Peripheral blood mononuclear cell (primary cell): Measurements from ENCODE around the genes CKLF, NAE1 and TPPP3.

GRCh38 chr16:66433478-66434325 is 6.6 kb downstream of the BEAN1 start:
- PRO-cap, 8 experiments: no peak in any of the 8 experiments

GRCh38 chr16:66552226-66553169 is at the start of gene CKLF:
Gene CKLF (plus strand): TSS chr16:66552576.
- PRO-cap, 8 experiments: peak in 8 of 8 experiments; most common plus-strand start chr16:66552581 (in 3); most common minus-strand start chr16:66552519 (in 4)

GRCh38 chr16:66613902-66615065 is 9.8 kb downstream of the CMTM3 start:
- PRO-cap, 8 experiments: peak in 2 of 8 experiments; most common plus-strand start chr16:66614538 (in 2)

DNA sequence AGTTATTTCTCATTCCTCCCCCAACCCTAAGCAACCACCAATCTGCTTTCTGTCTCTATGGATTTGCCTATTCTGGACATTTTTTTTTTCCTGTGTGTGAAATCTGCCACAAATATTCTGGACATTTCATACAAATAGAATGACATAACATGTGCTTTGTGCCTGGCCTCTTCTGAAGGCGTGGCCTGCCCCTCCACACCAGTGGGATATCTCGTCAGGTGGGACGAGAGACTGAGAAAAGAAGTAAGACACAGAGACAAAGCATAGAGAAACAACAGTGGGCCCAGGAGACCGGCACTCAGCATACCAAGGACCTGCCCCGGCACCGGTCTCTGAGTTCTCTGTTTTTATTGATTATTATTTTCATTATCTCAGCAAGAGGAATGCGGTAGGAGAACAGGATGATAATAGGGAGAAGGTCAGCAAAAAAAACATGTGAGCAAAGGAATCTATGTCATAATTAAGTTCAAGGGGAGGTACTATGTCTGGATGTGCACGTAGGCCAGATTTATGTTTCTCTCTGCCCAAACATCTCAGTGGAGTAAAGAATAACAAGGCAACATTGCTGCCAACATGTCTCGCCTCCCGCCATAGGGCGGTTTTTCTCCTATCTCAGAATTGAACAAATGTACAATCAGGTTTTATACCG is 23.2 kb downstream of the CMTM3 start:
- PRO-cap, 8 experiments: no peak in any of the 8 experiments

DNA sequence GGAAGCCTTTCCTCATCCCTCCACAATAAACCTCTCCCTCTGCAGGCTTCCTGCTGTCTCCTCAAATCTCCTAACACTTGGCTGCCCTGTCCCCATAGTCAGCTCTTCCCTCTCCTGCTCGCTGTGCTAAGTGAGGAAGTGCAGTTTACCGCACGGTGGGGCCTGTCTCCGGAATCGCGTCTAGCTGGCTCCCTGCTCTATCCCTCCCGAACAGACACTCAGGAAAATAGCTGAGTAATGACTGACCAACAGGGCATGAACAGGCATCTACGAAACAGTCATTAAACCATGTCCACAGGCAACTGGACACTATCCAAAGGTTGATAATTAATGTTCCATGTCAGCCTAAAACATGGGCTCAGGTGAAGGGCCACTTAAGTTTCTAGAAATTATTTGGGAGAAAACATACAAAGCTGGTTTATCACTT is 35.8 kb downstream of the CMTM4 start:
- PRO-cap, 8 experiments: no peak in any of the 8 experiments

GRCh38 chr16:66690005-66690727 is 6.4 kb downstream of the CMTM4 start:
- PRO-cap, 8 experiments: no peak in any of the 8 experiments

DNA sequence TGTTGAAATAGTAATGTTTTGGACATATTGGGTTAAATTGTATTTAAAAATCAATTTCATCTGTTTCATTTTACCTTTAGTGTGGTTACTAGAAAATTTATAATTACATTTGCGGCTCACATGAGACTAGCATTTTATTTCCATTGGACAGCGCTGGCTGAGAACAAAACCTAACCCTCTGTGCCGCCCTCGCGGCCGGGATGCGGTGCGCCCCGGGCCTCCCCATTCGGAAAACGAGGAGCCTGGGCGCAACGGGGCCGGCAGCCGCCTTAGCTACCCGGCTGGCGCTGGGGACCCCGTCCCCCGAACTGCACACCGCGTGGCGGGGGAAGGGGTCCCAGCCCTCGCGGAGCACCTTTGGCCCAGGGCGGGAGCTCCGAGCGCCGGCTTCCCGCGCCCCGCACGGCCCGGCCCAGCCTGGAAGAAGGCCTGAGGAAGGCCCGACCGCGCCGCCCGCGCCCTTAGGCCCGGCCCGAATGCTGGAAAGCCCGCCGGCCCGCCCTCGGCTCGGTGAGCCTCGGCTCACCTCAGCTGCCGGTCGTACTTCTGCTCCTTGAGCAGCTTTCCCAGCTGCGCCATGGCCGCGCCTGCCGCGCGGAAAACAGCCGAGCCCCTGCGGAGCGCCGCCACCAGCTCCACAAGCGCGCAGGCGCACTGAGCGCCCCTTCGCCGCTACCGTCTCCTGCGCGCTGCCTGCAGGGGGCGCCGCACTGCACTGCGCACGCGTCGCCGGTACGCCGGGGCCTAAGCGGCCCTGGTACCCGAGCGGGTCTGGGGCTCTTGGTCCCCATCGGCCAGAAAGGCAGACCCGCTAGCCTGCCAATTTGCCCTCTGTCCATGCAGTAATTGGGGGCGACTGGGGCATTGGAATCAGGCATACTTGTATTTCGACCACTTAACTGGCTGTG is at the start of gene NAE1:
TSS of gene NAE1 (minus strand) at position 656 of the 908 bp plus-strand sequence.
- PRO-cap, 8 experiments: peak in 8 of 8 experiments; most common plus-strand start position 225 of the sequence (in 7); most common minus-strand start position 639 of the sequence (in 8)

GRCh38 chr16:66872906-66873797 is 7.2 kb upstream of the PDP2 start:
- PRO-cap, 8 experiments: peak in 3 of 8 experiments; most common plus-strand start chr16:66873540 (in 3); most common minus-strand start chr16:66873335 (in 1)

- PRO-cap, 8 experiments: no peak in any of the 8 experiments
Observed at GRCh38 chr16:66898100-66898732, 17.9 kb downstream of the PDP2 start.

DNA sequence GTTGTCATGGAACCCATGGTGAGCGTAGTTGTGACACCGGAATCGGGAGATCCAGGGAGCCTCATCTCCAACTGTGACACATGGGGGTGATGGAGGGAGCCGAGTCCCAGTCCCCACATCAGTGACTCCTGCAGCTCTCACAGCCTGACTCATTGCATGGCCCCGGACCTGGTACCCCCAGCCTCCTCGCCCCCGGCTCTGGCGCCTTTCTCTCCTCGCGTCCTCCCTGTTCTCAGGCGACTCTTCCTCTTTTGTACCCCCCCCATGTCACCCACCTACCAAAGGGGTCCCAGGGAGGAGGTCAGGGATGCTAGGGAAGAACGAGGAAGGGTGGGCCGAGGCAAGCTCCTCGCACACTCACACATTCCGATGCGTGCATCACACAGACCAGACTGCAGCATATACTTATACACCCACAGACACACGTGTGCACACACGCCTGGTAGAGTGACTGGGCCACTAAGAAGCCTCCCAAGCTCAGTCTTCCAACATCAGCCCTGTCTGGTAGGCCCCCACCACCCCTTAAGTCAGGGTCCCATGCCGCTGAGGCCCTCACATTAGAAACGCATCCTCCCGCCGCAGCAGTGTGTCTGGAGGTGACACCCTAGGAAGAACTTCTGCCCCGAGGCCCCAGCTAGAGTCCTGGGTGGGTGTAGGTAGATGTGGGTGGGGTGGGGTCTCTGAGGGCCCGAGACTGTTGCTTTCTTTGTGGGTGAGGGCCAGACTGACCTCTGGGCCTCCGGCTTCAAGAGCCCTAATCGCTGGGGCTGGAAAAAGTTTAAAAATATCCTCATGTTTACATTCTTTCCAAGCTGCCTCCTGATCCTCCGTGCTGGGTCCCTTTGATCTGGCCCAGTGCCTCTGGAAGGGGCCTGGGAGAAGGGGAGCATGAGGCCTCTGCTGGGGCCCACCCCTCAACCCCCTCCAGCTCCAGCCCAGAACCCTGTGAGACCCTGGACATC is 13.9 kb downstream of the CDH16 start:
- PRO-cap, 8 experiments: no peak in any of the 8 experiments

GRCh38 chr16:66926112-66926804 is 923 bp upstream of the RRAD start:
- PRO-cap, 8 experiments: peak in 1 of 8 experiments; most common minus-strand start chr16:66926282 (in 1)

- PRO-cap, 8 experiments: no peak in any of the 8 experiments
Observed at GRCh38 chr16:66926805-66927531, 1.6 kb upstream of the RRAD start.

GRCh38 chr16:67034243-67034741 is 5.3 kb downstream of the CBFB start:
- PRO-cap, 8 experiments: no peak in any of the 8 experiments

GRCh38 chr16:67095301-67095945 is 14.3 kb upstream of the PHAF1 start:
- PRO-cap, 8 experiments: no peak in any of the 8 experiments

DNA sequence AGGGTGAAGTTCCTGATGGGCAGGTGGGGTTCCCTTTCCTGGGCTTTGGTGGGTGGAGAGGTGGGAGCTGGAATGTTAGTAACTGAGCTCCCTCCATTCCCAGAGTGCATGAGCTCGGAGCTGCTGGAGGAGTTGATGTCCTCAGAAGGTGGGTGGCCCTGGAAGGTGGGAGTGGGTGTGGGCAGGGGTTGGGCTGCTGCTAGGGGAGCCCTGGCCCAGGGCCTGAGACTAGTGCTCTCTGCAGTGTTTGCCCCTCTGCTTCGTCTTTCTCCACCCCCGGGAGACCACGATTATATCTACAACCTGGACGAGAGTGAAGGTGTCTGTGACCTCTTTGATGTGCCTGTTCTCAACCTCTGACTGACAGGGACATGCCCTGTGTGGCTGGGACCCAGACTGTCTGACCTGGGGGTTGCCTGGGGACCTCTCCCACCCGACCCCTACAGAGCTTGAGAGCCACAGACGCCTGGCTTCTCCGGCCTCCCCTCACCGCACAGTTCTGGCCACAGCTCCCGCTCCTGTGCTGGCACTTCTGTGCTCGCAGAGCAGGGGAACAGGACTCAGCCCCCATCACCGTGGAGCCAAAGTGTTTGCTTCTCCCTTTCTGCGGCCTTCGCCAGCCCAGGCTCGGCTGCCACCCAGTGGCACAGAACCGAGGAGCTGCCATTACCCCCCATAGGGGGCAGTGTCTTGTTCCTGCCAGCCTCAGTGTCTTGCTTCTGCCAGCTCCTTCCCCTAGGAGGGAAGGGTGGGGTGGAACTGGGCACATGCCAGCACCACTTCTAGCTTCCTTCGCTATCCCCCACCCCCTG is 961 bp upstream of the ELMO3 start:
- PRO-cap, 8 experiments: no peak in any of the 8 experiments

DNA sequence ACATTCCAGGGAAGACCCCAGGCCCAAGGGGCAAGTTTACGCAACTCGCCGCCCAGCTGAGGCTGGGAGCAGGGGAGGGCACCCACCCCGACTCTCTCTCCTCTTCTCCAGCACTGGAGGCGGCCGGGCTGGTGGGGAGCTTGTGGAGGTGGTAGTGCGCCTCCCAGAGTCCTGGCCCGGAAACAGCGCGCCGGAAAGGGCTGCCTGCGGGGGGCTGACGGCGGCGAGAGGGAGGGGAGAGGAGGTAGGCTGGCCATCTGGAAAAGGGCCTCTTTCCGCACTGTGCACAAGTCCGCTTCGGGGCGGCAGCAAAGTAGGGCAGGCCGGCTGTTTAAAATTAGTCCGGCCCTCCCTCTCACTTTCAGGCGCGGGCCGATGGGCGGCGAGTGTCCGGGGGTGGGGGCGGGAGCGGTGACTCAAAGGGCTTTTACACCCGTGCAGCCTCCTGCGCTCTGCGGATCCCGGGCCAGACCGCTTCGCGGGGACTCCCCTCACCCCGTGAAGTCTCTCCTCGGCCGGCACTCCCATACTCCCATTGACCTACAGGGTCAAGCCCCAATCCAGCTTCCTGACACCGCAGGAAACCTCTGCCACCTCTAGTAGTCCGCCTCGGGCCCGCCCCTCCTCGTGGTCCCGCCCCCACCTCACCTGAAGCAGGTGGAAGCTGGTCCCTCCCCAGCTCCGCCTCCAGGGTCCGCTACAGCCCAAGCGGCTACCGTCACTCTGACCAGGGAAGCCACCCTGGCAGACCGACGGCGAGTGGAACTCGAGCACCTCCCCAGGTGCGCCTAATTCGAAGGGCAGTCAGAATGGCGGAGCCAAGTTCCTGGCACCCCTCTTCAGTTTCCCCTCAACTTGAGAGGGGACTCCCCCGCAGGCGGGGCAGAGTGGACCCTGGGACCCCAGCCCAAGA is 843 bp downstream of the FHOD1 start:
- PRO-cap, 8 experiments: peak in 7 of 8 experiments; most common plus-strand start position 469 of the sequence (in 5); most common minus-strand start position 115 of the sequence (in 6)

- PRO-cap, 8 experiments: no peak in any of the 8 experiments
Observed at GRCh38 chr16:67277876-67278379, 1.4 kb upstream of the PLEKHG4 start.

GRCh38 chr16:67301163-67301659 is 21.9 kb downstream of the PLEKHG4 start:
- PRO-cap, 8 experiments: no peak in any of the 8 experiments

GRCh38 chr16:67390263-67391070 is 2.8 kb downstream of the TPPP3 start:
- PRO-cap, 8 experiments: peak in 2 of 8 experiments; most common minus-strand start chr16:67390568 (in 2)

- PRO-cap, 8 experiments: peak in 7 of 8 experiments; most common plus-strand start chr16:67393672 (in 5); most common minus-strand start chr16:67393498 (in 7)
Observed at GRCh38 chr16:67393028-67394257, at the start of gene TPPP3. Gene TPPP3 (minus strand): TSS chr16:67393498.